Metastatic Liver Carcinoma in the Lung (tissue), 2 donors: ENCODE measurements around the gene DDX42.

- PRO-cap, 2 experiments, result no peak in any of the 2 experiments
Observed at GRCh38 chr17:62811878-62812314, 3.8 kb upstream of the MARCHF10 start.

- PRO-cap, 2 experiments, result no peak in any of the 2 experiments
Observed at GRCh38 chr17:63419726-63420458, 26.2 kb downstream of the CYB561 start.

- PRO-cap, 2 experiments, result no peak in any of the 2 experiments
Observed at GRCh38 chr17:63460816-63461198, 14.7 kb upstream of the CYB561 start.

DNA sequence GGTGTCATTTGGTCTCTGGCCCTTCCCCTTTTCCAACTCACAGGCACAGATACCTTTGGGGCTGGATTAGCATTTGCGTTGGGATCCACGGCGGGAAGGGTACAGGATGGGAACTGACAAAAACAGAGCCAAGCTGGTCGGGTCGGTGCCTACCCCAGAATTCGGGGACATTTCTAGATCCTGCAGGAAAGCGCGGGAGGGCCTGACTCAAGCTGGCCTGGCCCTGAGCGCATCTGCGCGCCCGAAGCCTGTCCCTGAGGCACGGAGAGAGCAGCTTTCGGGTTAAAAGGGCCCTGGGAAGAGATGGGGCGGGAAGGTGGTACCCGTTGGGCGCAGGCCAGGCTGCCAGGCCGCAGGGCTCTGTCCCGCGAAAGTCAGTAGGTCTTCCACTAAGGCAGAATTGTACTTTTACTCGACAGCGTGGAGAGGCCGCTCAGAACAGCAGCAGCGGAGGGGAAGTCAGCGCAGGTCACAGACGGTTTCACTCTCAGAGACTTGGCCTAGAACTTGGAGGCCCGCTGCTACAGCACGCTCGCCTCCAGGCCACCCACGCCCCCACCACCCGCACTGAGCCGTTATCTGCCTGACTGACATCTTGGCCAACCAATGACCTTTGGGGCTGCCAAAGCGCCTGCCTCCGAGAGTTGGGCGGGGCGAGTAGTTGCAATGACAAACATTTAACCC is 502 bp upstream of the DCAF7 start:
- PRO-cap, 2 experiments, result peak in 2 of 2 experiments; most common plus-strand start position 69 of the sequence (in 1); most common minus-strand start position 497 of the sequence (in 1)

GRCh38 chr17:63670081-63670548 is 29.8 kb downstream of the LIMD2 start:
- PRO-cap, 2 experiments, result no peak in any of the 2 experiments

GRCh38 chr17:63675767-63676459 is 24.0 kb downstream of the LIMD2 start:
- PRO-cap, 2 experiments, result peak in 1 of 2 experiments; most common plus-strand start chr17:63676183 (in 1); most common minus-strand start chr17:63676075 (in 1)

- PRO-cap, 2 experiments, result no peak in any of the 2 experiments
Observed at GRCh38 chr17:63707252-63707762, 7.4 kb upstream of the LIMD2 start.

- PRO-cap, 2 experiments, result peak in 2 of 2 experiments; most common plus-strand start chr17:63774190 (in 2); most common minus-strand start chr17:63774059 (in 2)
Observed at GRCh38 chr17:63773966-63774748, at the start of gene DDX42. TSS of gene DDX42 (plus strand) at chr17:63774170.

DNA sequence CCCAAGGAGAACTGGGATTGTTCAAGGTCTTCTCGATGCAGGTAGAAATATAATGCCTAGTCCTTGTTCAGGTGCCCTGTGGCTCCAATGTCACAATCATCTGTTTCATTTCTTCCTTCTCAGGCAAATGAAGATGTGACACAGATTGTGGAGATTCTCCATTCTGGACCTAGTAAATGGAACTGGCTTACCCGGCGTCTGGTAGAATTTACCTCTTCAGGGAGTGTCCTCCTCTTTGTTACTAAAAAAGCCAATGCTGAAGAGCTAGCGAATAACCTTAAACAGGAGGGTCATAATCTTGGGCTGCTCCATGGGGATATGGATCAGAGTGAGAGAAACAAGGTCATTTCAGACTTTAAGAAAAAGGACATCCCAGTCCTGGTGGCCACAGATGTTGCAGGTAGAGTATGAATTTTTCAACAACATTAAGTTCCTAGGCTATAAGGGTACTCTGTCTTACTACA is 15.4 kb upstream of the PSMC5 start:
- PRO-cap, 2 experiments, result no peak in any of the 2 experiments

DNA sequence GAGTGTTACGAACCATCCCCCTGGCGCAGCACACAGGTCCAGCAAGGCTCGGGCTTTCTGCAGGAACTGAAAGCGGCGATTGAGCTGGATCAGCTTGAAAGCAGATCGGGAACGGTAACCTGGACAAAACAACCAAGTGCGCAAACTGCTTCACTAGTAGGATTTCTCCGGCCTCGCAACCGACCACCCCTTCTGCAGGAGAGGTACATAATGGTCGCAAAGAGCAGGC is 763 bp upstream of the PSMC5 start:
- PRO-cap, 2 experiments, result no peak in any of the 2 experiments

DNA sequence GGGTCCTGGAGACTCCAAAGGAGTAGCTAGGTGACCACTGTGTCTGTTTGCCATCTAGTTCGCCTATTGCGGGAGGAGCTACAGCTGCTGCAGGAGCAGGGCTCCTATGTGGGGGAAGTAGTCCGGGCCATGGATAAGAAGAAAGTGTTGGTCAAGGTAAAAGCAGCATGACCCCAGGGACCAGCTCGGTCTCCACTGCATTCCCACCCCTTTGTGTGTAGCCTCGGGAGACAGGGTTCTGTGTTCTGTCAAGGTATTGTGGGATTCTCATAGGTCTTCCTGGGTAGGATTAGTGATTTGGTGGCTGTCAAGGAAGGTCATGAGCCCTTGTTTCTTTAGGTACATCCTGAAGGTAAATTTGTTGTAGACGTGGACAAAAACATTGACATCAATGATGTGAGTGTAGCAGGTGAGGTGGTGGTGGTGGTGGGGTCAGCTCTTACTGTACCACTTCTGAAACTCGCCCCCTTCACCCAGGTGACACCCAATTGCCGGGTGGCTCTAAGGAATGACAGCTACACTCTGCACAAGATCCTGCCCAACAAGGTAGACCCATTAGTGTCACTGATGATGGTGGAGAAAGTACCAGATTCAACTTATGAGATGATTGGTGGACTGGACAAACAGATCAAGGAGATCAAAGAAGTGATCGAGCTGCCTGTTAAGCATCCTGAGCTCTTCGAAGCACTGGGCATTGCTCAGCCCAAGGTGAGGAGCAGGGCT is 2.5 kb upstream of the FTSJ3 start:
- PRO-cap, 2 experiments, result no peak in any of the 2 experiments

DNA sequence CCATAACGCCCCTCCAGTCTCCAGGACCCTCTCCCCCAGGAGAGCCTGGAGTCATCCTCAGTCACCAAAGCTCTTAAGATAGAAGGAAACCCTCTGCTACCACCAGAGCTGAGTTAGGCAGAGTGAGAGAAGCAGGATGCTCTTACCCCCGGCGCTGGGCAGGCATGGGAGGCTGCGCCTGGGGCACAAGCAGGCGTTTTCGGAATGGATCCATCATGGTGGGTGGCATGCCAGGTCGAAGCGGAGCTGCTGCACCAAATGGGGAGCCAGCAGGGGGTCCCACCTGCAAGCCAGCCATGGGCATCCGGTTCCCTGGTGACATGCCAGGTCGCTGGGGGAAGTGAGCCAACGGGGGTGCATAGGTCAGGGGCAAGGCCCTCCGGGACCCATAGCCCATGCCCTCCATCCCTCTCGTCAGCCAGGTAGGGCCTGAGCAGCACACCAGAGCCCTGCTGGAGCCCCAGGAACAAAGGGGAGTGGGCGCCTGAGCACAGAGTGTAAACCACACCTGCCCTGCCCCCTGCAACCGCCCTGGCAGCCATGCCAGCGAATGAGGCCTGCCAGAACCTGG is 5.1 kb downstream of the SMARCD2 start:
- PRO-cap, 2 experiments, result no peak in any of the 2 experiments

DNA sequence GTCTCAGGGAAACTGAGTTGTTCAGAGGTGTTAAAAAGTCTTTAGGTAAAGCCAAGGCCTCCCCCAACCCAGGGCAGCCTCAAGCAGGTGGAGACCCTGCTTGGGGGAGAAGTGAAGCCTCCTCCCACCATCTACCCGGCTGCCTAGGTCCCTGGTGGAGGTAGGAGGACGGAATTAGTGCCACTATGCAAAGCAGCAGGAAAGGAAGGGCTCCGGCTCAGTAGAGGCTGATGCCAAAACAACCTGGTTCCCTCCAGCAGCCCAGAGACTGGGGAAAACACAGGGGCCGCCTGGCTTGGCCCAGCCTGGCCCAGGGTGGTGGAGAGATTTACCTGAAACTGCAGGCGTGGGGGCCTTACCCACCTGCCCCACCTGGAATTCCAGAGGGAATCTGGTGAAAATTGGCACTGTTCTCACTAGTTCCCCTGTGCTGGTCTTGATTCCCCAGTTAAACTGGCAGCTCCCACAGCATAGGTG is 4.7 kb downstream of the CD79B start:
- PRO-cap, 2 experiments, result no peak in any of the 2 experiments

GRCh38 chr17:63961236-63962312 is 11.1 kb downstream of the SCN4A start:
- PRO-cap, 2 experiments, result no peak in any of the 2 experiments

GRCh38 chr17:63974408-63975091 is 1.8 kb upstream of the SCN4A start:
- PRO-cap, 2 experiments, result no peak in any of the 2 experiments

- PRO-cap, 2 experiments, result peak in 1 of 2 experiments; most common plus-strand start chr17:63983624 (in 1)
Observed at GRCh38 chr17:63983242-63983815, 10.6 kb upstream of the SCN4A start.

DNA sequence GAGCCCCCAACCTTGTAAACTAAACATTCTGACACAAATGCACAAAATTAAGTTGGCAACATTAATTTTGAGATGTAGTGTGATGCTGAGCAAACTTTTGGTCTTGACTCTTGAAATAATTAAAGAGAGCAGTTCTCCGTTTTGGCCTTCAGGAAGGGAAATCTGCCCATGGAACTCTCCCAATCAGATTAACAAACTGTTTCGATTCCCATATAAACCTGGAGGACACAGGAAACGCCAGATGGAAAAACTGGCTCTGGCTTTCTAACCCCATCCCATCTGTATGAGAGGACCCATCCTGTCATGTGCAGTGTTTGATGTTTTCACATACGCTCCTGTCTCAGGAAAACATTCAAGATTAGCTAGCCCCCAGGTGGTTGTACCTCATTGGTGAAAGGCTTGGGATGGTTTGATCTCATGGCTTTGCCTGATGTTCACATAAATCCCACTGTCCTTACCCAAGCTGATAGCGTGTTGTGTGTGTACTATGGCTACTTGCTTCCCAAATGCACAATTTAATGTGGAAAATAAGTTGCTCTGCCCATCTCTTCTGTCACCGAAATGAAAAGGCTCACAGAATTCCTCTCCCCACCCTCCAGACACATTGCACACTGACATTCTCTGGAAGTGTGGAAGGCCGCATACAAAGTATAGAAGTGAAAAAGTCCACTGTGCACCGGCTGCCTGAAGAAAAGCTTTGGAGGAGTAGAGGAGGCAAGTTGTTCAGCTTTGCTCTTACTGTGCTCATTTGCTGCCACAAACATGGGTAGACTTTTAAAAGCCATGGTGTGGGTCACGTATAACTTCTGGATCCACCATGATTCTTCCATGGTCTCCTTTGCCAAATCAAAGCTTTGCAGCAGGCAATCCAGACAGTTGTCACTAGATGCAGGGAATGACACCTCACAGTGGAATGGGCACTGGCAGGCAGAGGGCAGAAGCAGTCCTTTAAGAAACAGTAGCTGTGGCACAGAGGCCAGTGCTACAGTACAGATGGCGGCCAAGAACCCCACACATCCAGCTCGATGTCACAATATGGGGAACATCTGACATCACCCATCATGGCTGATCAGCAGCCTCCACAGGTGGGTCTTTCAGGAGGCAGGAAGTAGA is 18.3 kb upstream of the ERN1 start:
- PRO-cap, 2 experiments, result no peak in any of the 2 experiments

- PRO-cap, 2 experiments, result peak in 2 of 2 experiments; most common plus-strand start chr17:64344594 (in 1); most common minus-strand start chr17:64344307 (in 2)
Observed at GRCh38 chr17:64344070-64344986, 46.3 kb downstream of the PECAM1 start.

DNA sequence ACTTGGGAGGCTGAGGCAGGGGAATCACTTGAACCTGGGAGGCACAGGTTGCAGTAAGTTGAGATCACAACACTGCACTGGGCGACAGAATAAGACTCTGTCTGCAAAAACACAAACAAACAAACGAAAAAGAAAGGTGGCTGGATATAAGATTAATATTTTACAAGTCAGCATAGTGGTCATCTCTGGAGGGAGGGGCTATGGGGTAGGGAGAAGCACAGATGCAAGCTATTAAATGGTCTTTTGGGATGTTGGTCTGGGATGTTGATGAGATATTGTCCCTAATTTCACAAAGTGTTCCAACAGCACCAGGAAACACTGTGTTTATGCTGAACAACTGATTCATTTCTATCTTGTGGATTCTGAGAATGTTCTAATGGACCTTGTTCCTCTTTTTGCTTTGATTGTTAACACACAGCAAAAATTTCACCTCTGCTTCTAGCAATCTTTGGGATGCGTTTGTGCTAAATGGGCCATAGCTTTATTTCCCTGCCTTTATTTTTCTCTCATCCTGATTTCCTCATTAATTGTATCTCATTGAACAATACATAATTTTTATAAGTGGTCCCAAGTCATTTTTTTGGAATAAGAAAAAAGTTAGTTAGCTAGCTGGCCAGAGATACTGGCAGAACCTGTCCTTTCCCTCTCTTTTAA is 9.7 kb downstream of the PECAM1 start:
- PRO-cap, 2 experiments, result no peak in any of the 2 experiments

DNA sequence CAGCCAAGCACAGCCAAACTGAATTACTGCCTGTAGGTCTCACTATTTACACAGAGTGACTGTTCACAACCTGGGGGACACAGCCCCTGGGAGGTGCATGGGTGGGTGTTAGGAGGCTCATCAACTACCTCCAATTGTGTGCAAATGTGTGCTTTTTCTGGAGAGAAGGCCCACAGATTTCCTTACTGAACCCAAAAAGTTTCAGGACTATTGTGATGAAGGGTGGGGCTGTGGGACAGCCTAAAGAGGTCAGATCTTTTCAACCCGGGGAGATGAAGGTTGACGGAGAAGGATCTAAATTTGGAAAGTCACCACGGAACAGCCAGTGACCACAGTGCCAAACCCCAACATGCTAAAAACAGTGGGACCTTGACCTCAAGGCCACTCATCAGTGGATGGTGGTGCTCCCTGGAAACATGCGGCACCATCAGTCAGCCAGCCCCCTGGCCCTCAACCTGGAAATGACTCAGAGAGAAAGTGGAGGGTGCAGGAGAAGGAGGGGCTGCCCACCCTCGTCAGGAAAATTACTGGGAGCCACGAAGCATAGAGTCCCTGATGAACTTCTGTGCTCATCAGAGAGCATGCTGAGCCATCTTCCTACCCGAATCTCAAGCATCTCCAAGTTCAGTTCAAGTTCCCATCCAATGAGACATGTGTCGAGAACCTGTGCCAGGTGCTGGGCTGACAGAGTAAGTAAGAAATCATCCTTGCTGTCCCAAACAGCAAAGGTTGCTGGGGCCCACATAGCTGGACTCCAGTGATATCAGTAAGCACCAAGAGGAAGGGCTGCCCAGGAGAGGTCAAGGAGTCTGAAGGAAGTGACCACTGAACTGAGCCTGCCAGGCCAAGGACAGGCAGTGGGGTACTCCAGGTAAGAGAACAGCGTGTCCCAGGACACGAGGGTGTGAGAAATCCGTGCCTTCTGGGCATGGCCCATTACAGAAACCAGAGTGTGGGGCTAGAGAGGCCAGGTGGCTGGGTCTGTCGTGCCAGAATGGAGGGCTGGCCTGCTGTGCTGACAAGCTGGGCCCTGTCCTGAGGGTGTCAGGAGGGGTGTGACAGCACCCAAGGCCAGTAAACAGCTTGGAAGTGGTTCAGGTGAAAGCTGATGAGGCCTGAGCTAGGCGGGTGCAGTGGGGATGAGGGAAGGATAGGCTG is 5.4 kb downstream of the PECAM1 start:
- PRO-cap, 2 experiments, result no peak in any of the 2 experiments